Suprapubic skin (tissue), 4 donors: ENCODE measurements around a stretch of chr5.

- PRO-cap = no peak
- RAMPAGE, long total RNA, 4 experiments = no peak in any of the 4 experiments
Observed at GRCh38 chr5:98876246-98876711, 52.5 kb downstream of the CHD1 start.

GRCh38 chr5:98939075-98939839 lies 10.4 kb upstream of the CHD1 start:
- PRO-cap = no peak
- RAMPAGE, long total RNA, 4 experiments = start-site peak on the plus strand in 1 of 4 experiments, at chr5:98939417-98939500 at its widest, 5 reads per replicate

GRCh38 chr5:99025292-99025802 lies 96.5 kb upstream of the CHD1 start:
- PRO-cap = no peak
- RAMPAGE, long total RNA, 4 experiments = no peak in any of the 4 experiments

DNA sequence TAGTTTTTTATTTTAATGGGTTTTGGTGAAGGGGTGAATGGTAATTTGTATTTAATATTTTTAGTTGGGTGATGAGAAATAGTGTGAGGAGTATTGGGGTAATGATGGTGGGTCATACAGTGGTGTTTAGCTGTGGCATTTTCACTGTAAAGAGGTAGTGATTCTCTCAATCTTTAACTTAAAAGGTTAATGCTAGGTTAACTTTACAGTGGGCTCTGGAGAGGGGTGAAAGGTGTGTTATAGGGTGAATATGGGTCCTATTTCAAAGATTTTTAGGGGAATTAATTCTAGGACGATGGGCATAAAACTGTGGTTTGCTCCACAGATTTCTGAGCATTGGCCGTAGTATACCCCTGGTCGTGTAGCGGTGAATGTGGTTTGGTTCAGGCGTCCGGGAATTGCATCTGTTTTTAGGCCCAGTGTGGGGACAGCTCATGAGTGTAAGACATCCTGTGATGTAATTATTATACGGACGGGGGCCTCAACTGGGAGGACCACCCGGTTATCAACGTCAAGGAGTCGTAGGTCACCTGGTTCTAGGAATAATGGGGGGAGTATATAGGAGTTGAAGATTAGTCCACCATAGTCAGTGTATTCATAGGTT lies 482.5 kb upstream of the FAM174A start:
- PRO-cap = no peak
- RAMPAGE, long total RNA, 4 experiments = no peak in any of the 4 experiments

DNA sequence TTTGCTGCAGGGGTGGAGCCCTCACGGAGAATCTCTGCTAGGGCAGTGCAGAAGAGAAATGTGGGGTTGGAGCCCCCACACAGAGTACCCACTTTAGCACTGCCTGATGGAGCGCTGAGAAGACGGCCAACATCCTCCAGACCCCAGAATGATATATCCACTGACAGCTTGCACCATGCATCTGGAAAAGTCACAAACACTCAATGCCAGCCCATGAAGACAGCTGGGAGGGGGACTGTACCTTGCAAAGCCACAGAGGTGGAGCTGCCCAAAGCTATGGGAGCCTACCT lies 426.3 kb upstream of the FAM174A start:
- PRO-cap = no peak
- RAMPAGE, long total RNA, 4 experiments = no peak in any of the 4 experiments

DNA sequence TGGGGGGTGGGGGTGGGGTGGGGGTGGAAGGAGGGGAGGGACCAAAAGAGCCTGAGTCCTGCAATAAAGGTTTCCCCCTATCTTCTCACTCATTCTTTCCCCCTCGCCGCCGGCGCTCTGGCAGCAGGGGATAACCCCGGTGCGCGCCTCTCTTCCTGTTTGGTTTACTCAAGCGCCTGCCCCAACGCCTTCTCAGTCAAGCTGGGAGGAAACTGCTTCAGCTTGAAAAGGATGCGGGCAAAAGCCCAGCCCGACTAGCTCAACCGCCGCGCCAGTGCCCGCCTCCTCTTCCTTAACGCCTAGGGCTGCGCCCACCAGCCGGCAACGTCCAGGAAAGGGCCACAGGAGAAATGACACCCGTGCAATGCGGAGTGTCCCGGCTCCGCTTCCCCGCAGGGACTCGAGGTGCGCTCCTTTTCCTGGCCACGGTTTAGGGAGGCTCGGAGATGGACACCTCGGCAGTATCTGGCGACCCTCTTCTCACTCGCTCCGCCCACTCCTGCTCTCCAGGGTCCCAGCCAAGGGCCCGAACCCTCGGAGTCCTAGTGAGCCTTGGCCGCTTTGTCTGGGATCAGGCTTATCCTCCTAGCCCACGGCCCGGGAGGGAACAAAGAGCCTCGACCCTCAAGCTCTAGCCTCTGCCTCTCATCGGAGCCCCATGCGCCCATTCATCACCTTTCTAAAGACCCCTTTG lies 2.2 kb downstream of the ST8SIA4 start:
- PRO-cap = bidirectional peak, plus-strand start at position 331 of the sequence, minus-strand start outside the sequence
- RAMPAGE, long total RNA, 4 experiments = no peak in any of the 4 experiments

- PRO-cap = no peak
- RAMPAGE, long total RNA, 4 experiments = no peak in any of the 4 experiments
Observed at GRCh38 chr5:102913869-102914098, 158.7 kb downstream of the PAM start.

DNA sequence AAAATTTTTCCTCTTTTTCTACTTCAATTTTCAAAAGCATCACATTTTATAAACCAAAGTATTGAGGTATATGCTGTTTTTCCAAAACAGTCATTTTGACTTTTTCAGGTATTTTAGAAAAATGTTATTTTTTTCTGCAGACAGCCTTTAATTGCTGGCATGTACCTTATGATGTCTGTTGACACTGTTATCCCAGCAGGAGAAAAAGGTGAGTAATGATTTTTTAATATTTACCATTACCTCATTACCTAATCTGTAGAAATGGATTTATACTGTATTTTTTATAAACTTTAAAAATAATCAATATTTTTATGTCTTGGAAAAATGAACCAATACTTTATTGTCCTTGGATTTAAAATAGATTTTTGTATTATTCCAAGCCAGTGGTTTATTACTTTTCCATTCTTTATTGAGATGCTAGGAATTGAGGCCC lies 171.7 kb downstream of the GIN1 start:
- PRO-cap = no peak
- RAMPAGE, long total RNA, 4 experiments = no peak in any of the 4 experiments

- PRO-cap = no peak
- RAMPAGE, long total RNA, 4 experiments = no peak in any of the 4 experiments
Observed at GRCh38 chr5:102959750-102960174, 160.2 kb downstream of the GIN1 start.

- PRO-cap = no peak
- RAMPAGE, long total RNA, 4 experiments = no peak in any of the 4 experiments
Observed at GRCh38 chr5:103007124-103007903, 112.6 kb downstream of the GIN1 start.

DNA sequence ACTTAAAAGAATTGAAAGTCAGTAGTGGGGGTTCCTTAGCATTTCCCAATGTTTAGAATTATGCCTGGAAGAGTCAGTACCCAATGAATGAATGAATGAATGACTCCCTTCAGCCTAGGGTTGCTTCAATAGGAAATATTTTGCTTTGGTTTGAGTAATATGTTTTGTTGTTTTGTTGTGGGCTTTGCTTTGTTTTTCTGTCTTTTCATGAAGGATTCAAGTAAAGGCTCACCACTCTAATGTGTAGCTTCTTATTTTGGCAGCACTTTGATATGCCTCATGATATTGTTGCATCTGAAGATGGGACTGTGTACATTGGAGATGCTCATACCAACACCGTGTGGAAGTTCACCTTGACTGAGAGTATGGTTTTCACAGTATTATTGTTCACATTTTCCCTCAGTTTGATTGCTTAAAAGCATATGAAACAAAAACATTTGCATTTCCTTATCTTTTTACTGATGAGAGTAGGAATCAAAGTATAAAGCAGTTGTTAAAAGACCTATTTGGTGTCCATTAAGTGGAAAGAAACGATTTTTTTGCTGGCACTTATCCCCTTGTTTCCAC lies 102.8 kb downstream of the GIN1 start:
- PRO-cap = no peak
- RAMPAGE, long total RNA, 4 experiments = no peak in any of the 4 experiments

- PRO-cap = no peak
- RAMPAGE, long total RNA, 4 experiments = no peak in any of the 4 experiments
Observed at GRCh38 chr5:103757519-103757913, 194.9 kb upstream of the NUDT12 start.

GRCh38 chr5:104452628-104453066 lies 890.1 kb upstream of the NUDT12 start:
- PRO-cap = no peak
- RAMPAGE, long total RNA, 4 experiments = no peak in any of the 4 experiments

GRCh38 chr5:107669465-107670041 lies 1.2 kb downstream of the EFNA5 start:
- PRO-cap = bidirectional peak, plus-strand start at chr5:107669821, minus-strand start at chr5:107669763; bidirectional peak, plus-strand start at chr5:107670170, minus-strand start at chr5:107669895
- RAMPAGE, long total RNA, 4 experiments = no peak in any of the 4 experiments

DNA sequence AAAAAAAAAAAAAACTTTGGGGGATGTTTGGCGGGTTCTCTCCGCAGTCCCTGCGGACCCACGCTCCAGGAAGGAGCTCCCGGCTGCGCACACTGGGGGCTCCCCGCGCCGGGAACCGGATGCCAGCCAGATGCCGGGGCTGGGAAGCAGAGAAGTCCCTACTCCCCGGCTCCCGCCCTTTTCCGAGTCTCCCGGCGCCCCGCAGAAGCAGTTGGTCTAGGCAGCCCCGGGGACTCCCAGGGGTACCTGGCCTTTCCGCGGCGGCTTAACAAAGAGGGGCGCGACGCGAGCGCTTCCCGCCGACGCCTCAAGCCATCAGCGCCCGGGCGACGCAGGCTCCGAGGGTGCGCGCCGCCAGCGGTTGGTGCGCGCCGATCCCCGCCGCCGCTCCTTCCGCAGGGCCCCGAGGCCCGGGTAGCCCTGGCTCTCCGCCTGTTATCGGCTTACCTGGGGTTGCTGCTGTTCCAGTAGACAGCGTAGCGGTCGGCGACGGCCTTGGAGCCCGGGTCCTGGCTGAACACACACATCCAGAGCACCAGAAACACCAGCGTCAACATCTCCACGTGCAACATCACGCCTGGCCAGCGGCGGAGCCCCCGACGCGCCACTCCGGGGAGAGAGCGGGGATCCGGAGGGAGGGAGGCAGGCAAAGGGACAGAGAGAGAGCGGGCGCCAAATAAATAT lies 553 bp downstream of the EFNA5 start:
- PRO-cap = bidirectional peak, plus-strand start at position 129 of the sequence, minus-strand start outside the sequence
- RAMPAGE, long total RNA, 4 experiments = no peak in any of the 4 experiments

- PRO-cap = no peak
- RAMPAGE, long total RNA, 4 experiments = no peak in any of the 4 experiments
Observed at GRCh38 chr5:107671371-107671938, 718 bp upstream of the EFNA5 start.

- PRO-cap = no peak
- RAMPAGE, long total RNA, 4 experiments = no peak in any of the 4 experiments
Observed at GRCh38 chr5:107859271-107859782, 188.6 kb upstream of the EFNA5 start.

DNA sequence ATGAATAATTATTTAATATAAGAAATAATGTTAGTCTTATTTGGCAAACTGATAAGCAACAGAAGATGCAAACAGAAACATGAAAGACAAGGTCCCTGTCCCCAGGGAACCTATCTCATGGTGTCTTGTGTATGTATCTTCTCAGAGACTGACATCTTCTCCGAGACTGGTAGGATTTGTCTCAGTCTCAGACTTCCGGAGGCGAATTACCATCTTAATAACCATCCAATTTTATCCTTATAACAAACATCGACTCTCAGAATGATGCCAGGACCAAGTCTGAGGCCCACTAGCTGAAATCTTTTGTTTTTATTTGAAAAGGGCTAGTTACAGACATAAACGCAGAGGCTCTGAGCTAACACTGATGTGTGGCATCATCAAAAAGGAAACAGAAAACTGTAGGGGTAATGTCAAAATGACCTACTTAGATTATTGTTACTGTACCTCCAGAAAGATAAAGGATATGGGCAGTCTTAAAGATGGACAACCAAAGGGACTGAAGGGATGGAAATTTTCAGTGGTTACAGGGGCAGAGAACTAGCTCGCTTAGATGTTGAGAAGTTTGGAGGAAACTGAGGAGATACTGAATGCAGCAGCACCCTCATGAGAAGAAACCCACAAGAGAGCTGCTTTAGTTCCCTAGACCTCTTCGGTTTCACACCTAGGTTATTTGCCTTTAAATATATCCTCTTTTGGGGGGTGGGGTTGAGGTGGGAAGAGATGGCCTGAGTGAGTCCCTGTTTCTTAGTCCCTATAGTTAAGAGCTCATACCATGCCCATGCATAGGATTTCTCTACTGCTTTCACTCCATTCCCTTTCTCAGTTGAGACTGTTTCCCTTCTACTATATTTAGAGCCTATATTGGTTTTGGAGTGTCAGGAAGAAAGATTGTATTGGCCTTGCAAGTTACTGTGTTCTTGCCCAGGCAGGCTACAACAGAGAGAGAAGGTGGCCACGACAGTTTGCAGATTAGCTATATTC lies 320.2 kb upstream of the EFNA5 start:
- PRO-cap = no peak
- RAMPAGE, long total RNA, 4 experiments = no peak in any of the 4 experiments

DNA sequence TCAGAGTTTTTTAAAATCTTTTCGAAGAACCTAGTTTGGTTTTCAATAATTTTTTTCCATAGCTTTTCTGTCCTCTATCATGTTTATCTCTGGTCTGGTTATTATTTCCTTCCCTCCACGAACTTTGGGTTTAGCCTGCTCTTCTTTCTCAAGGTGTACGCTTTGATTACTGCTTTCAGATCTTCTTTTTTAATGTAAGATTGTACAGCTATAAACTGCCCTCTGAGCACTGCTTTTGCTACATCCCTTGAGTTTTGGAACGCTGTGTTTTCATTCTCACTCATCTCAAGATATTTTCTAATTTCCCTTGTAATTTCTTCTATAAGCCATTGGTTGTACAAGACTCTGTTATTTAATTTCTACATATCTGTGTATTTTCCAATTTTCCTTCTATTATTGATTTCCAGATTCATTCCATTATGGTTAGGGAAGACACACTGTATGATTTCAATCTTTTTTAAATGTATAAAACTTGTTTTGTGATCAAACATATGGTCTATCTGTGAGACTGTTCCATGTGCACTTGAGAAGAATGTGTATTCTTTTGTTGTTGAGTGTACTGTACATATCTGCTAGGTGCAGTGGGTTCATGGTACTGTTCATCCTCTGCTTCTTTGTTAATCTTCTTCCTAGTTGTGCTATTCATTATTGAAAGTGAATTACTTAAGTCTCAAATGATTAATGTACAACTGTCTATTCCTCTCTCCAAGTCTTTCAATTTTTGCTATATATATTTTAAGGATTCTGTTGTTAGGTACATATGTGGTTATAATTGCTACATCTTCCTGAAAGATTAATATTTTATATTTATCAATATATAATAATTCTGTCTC lies 22.5 kb downstream of the FBXL17 start:
- PRO-cap = no peak
- RAMPAGE, long total RNA, 4 experiments = no peak in any of the 4 experiments

- PRO-cap = bidirectional peak, plus-strand start at chr5:108727915, minus-strand start at chr5:108727748; bidirectional peak, plus-strand start at chr5:108728000, minus-strand start at chr5:108727996; bidirectional peak, plus-strand start at chr5:108728418, minus-strand start at chr5:108728280
- RAMPAGE, long total RNA, 4 experiments = start-site peak on the minus strand in 3 of 4 experiments, at chr5:108728273-108728318 at its widest, 9 to 45 reads per replicate
Observed at GRCh38 chr5:108727580-108728508, 19.9 kb upstream of the FER start.